ENCODE data around the gene GINS2.

DNA sequence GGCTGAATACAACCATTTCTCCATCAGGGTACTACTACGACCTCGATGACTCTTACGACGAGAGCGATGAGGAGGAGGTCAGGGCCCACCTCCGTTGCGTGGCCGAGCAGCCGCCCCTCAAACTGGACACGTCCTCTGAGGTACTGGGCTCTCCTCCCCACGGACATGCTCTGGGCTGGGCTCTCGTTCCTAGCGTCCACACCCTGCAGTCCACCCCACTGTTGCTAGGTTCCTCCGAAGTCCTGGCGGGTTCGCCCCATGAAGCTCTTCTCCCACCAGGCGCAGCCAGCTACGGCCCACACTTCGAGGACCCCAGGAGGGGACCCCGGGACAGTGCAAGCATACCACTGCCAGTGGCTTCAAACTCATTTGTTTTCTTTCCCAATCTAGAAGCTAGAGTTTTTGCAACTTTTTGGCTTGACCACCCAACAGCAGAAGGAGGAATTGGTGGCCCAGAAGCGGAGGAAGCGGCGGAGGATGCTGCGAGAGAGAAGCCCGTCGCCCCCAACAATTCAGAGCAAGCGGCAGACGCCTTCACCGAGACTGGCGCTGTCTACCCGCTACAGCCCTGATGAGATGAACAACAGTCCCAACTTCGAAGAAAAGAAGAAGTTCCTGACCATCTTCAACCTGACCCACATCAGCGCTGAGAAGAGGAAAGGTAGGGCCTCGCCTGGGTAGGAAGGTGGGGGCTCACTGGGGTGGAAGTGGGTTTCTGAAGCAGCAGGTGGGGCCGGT, 25.6 kb downstream of the GINS2 start:
- PRO-cap, result no peak

- PRO-cap, result no peak
These were observed 22.8 kb downstream of the GINS2 start for GRCh38 chr16:85665760-85666495.

DNA sequence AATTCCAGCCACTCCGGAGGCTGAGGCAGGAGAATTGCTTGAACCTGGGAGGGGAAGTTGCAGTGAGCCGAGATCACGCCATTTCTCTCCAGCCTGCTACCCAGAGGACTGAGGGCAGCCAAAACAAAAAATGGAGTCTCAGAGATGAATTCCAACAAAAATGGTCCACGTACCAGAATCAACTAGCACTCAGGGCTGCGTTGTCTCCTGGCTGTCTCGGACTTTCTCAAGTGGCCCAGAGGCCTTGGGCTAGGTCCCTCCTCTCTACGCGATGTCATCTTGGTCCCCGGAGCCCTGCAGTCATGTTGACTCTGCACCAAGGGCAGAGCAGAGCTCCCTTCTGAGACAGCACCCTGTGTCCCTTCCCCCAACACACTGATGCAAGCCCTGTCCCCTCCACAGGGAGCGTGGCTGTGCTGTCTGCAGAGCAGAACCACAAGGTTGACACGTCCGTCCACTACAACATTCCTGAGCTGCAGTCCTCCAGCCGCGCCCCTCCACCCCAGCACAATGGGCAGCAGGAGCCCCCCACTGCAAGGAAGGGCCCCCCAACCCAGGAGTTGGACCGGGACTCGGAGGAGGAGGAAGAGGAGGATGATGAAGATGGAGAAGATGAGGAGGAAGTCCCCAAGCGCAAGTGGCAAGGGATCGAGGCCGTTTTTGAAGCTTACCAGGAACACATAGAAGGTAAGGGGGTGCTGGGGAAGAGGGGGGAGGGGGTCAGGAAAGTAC, 20.9 kb downstream of the GINS2 start:
- PRO-cap, result no peak

DNA sequence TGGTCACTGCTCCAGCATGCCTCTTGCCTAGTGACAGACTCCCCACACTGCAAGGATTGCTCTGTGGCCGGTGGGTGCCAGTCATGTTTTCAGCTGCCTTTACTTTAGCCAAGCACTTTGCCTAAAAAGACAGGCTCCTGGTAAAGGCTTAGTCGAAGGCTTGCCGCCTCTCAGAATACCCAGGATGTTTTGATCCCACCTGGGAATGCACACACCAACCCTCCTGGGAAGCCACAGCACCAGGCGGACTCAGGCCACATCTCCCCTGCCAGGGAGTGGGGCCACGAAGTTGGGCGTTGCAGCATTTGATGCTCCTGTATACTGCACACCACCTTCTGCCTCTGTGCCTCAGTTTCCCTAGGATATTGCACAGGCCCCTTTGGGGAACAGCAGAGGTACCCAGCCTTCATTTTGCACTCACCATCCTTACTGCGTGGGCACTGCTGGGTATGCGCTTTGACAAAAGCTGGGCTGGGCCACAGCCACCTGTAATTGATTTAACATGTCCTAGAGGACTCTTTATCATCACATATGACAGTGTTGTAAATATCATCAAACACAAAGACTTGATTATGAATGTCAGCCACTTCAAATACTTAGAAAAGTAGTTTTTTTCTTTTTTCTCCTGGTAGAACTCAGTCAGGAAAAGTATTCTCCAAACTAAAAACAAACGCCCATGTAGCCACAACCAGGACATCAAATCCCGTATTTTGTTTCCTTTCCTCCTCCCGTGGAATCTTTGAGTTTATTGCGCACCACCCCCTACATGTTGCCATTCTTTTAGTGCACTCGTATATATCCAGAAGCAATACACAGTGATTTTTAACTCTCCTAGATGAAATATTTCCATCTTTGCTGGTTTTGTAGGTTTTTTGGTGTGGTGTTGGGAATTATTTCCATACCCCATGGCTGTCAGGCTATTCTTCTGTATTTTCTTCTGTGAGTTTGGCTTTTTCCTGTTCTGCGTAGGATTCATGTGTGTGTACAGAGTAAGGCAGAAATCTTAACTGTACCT, 19.7 kb downstream of the GINS2 start:
- PRO-cap, result no peak

DNA sequence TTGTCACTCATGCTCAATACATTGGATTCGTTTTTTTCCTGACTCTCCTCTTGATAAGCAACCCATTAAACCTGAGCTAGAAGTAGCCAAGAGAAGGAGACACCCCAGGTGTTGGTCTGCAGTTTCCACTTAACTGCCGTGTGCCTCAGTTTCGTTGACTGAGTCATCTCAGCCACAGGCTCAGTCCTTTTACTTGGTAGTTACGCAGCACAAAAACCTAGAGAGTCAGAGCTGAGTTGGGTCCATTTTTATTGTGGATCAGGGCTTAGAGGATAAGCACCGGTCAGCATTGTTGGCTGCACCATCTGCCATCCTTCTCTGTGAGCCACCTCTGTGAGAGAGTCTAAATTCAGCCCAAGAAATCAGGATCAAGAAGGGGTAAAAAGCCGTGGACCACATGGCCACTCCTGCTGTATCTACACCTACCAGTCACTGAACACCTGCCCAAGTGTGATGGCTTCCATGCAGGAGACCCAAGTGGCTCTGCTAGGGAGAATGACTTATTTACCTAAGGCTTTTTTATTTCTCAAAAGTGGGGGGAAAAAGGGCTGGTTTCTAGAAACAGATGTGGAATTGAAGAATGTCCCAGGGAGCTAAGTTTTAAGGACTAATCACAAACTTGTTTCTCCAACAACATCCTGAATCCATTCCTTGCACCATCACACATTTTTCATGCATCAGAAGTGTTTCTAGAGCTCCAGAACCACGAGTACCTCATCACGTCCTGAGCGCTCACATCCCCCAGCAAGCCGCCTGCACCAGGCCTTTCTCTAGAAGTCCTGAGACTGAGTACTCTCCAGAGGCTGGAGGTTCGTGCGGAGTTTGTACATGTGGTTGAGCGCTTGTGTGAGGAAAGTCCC, 11.1 kb downstream of the GINS2 start:
- PRO-cap, result no peak

DNA sequence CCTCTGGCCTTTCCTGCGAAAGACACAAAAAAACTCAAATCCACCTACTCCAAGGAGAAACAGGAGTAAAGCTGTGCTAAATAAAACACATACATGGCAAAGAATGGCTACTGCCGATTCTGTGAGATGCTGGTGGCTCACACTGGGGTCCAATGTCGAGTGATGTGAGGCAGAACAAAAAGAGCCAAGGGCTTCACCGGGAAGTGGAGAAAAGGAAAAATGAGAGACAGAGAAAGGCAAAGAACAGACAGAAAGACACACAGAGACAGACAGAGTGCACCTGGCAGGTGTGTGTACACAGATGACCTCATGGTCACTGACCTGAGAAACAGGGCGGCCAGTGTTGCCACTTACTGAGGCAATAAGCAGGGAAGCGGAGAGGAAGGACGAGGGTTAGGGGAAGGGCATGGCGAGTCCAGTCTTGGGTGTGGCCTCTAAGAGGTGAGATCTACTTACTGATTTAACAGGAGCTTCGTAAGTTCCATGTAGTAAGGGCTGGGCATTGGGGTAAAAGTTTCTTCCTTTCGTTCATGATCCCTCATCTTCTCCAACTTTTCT, 7.5 kb downstream of the GINS2 start:
- PRO-cap, result no peak

DNA sequence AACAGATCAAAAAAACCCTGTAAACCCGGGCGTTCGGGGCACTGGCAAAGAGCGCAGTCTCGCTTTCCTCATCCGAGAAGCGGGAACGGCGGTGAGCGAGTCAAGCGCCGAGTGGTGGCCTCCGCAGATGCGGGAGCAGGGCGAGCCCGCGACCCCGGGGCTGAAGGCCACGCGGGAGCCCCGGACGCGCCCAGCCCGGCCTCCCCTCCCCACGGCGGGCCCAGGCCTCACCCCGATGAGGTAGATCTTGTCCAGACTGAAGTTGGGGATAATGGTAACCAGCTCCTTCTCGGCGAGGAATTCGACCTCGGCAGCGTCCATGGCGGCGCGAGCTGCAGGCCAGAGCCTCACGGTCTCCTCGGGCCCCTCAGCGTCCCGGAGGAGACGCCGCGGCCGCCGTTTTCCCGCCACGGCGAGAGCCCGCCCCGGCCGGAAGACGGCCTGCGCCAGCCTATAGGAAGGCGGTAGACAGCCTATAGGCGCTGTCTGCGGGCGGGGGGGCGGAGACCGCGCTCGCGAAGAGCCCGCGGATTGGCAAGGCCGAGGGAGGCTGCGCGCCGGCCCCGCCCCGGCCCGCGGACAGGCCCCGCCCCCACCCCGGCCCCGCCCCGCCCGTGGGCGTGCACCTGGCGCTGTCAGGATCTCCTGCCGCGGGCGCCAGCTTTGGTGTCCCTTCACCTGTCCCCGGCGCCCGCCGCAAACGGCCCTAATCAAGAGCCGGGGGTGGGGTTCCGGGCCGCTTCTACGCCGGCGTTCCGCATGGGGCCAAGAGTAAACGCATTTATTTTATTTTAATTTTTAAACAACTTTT, at the start of gene GINS2:
Gene GINS2 (minus strand): TSS at position 377 of the 811 bp plus-strand sequence.
- PRO-cap, result unidirectional peak, plus-strand start at position 98 of the sequence; bidirectional peak, plus-strand start at position 713 of the sequence, minus-strand start at position 377 of the sequence

- PRO-cap, result no peak
These were observed 6.4 kb downstream of the COX4I1 start for GRCh38 chr16:85805723-85806458.

DNA sequence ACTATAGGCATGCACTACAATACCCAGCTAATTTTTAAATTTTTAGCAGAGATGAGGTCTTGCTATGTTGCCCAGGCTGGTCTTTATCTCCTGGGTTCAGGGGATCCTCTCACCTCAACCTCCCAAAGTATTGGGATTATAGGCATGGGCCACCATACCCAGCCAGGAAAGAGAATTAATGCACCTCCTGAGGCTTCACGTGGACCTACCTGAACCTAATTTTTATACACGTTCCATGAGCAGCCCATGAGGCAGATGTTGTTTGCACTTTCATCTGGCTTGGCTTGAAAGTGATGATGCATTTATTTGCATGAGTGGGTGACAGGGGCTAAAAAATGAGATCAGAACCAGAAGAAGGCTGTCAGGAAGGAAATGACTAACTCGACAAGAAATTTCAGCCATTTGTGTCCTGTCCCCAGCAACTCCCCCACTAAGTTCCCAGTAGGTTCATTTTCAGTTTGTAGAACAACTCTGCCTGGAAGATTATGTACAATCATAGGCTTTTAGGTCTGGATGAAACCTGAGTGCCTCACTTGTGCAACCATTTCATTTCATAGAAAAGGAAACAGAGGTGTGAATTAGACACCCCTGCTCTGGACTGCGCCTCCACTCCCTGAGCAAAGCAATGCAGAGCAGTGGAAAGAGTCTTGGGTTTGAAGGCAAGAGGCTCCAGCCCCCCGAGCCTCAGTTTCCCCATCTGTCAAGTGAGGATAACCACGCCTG, 10.2 kb upstream of the IRF8 start:
- PRO-cap, result no peak

DNA sequence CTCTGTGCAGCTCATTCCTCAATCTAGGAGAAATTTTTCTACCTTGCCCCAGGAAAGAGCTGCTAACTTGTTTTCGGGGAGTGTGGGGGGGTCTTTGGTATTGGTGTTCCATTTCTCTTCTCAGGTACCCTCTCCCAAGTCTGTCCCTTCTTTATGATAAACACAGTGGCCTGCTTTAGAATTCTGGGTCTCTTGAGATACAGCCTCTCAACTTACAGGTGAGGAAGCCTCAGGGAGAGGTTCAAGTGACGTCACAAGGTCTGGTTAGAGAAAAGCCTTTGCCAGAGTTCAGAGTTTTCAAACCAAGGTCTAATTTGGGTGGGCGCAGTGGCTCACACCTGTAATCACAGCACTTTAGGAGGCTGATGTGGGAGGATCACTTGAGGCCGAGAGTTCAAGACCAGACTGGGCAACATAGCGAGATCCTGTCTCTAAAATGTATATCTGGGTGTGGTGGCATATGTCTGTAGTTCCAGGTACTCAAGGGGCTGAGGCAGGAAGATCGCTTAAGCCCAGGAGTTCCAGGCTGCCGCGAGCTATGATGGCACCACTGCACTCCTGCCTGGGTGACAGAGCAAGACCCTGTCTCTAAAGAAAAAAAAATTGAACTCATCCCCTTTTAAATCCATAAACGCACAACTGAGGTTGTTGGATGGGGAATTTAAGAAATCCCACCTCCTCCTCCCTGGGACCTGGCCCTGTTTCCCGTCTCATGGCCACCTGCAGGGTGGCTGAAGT, 2.2 kb downstream of the IRF8 start:
- PRO-cap, result no peak

GRCh38 chr16:85903338-85904239, 4.6 kb downstream of the IRF8 start:
- PRO-cap, result no peak

DNA sequence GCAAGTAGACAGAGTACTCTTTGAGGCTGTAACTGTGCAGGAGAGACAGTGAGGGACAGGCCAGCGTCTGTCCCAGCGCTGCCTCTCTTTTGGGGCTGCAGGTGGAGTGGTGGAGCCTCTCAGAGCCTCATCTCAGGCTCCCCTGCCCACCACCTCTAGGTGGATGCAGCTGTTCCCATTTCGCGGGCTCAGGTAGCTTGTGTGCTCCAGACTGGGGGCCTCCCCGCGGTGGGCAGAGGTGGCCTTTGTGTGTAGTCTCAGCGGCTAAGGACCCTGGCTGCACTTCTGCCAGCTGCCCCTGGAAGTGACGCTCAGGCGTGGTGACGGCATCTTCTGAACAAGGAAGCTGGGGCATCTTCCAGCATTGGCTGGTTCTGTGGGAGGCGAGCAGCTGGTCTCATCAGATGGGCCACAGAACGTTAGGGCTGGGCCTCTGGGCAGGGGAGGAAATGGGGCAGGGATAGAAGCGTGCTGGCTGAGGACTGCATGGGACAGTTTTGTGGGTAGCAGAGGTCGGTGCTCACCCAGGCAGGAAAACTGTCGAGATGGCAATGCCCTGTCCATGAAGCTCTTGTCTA, 16.1 kb downstream of the IRF8 start:
- PRO-cap, result no peak

DNA sequence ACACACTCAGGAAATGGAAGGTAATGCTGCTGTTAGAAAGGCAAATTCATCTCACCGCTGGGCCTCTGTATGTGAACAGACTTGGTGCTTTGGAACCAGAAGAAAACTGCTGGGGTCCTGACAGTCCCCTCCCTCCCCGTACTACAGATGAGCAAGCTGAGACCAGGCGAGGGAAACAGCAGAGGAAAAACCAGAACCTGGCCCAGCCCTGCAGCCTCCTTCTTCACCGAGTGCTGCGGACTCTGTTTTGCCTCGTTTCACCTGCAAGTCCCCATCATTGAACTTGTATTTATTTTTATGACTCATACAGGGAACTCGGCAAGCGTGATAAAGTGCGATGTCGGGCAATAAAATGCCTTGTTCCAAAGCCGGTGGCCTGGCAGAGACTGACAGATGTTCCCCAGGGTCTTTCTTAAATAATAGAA, 128.4 kb downstream of the IRF8 start:
- PRO-cap, result no peak

- PRO-cap, result no peak
These were observed 290.7 kb upstream of the FOXF1 start for GRCh38 chr16:86219552-86220026.

- PRO-cap, result no peak
These were observed 266.2 kb upstream of the FOXF1 start for GRCh38 chr16:86243999-86244727.

DNA sequence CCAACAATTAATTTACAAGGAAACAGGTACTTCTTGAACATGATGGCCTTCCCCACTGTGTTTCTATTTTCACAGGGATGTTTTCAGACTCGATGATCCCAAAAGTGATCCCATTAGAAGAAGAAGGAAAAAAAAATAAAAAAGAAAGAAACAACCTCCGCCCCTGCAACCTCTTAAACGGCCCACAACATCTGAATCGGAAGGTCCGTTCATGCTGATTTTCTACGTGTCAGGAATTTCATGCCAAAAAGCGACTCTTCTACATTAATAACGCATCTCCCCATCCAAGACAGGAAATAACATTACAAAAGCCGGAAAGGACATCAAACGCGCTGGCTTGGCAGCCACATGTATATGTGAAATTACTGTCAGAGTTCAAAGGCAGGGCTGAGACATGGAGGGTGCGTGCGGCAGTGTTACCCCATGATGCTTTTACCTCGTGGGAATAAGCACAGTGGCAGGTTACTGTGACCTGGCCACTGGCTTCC, 120.9 kb upstream of the FOXF1 start:
- PRO-cap, result no peak

GRCh38 chr16:86415181-86415729, 95.1 kb upstream of the FOXF1 start:
- PRO-cap, result no peak

GRCh38 chr16:86456637-86457096, 53.7 kb upstream of the FOXF1 start:
- PRO-cap, result no peak

- PRO-cap, result no peak
These were observed 43.1 kb upstream of the FOXF1 start for GRCh38 chr16:86467113-86467669.

DNA sequence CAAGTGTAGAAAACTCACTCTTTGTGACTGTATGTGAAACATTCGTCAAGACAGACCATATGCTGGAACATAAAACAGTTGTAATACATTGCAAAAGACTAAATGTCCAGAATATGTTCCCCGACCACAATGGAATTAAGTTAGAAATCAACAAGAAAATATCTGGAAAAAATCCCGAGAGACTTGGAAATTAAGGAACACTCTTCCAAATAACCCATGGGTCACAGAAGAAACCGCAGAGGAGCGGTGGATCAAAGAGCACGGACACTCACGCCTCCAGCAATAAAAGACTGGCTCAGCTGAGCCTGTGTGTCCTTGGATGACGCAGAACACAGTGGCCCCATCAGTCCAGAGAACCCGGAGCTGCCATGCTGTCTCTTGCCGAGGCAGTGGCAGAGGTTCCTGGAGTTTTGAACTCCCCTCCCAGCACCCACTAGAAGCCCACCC, 30.9 kb upstream of the FOXF1 start:
- PRO-cap, result no peak